Measurements from ENCODE around the genes AQP7B, MAL and ZNF514.

DNA sequence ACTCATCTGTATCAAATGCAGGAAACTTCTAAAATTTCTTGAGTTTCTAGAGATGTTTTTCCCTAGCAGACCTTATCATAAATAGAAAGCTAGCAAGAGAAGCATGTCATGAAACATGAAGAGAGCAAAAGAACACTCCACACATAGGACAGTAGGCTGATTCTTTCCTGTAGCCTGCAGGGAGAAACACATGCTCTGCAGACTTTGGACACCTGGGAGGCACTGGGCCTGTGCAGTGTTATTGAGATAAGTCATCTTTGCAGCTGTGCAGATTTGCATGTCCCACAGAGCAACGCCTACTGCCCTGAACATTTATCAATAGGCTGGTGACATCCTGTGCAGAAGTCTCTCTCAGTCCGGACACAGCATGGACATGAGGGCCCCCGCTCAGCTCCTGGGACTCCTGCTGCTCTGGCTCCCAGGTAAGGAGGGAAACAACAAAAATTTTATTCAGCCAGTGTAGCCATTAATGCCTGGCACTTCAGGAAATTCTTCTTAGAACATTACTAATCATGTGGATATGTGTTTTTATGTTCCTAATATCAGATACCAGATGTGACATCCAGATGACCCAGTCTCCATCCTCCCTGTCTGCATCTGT, 1277.1 kb downstream of the RPIA start:
- PRO-cap, result no peak
- RAMPAGE, long total RNA, 4 experiments, result no peak in any of the 4 experiments

DNA sequence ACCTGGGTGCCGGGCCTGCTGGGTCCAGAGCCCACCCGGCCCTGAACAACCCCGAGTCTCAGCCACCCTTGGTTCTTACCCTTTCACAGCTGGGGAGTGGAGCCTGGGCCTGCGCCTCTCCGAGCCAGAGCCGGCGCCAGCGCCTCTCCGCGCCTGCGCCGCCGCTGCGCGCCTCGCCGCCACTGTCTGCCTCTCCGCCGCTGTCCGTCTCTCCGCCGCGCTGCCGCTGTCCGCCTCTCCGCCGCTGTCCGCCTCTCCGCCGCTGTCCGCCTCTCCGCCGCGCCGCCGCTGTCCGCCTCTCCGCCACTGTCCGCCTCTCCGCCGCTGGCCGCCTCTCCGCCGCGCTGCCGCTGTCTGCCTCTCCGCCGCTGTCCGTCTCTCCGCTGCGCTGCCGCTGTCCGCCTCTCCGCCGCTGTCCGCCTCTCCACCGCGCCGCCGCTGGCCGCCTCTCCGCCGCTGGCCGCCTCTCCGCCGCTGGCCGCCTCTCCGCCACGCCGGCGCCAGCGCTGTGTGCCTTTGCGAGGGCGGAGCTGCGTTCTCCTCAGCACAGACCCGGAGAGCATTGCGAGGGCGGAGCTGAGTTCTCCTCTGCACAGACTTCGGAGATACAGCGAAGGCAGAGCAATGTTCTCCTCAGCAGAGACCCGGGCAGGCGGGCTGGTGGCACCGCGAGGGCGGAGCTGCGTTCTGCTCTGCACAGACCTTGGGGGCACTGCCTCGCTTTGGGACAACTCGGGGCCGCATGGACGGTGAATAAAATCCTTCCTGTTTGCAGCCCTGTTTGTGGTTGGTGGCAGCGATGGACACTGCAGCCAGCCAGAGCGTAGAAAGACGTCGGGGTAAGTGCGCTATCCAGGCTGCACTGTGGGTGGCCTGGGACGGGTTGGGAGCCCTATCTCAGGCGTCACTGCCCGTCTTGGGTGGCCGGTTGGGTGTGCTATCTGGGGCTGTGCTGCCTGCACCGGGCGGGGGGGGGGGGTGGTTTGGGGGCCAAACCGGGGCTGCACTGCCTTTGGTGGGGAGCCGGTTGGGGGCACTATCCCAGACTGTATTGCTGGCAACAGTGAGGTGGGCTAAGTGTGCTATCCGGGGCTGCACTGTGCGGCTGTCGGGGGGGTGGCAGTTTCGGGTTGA, 1553.8 kb downstream of the RPIA start:
- PRO-cap, result no peak
- RAMPAGE, long total RNA, 4 experiments, result no peak in any of the 4 experiments

- PRO-cap, result no peak
- RAMPAGE, long total RNA, 4 experiments, result start-site peak on the plus strand in 4 of 4 experiments, at chr2:94587134-94587330 at its widest, 46 to 757 reads per replicate; start-site peak on the minus strand in 3 of 4 experiments, at chr2:94586938-94587138 at its widest, 6 to 12 reads per replicate
These were observed at the start of gene AQP7B for GRCh38 chr2:94586855-94587547. Gene AQP7B (plus strand): TSS chr2:94587311.

GRCh38 chr2:94857195-94857708, 14.0 kb upstream of the TEKT4 start:
- PRO-cap, result no peak
- RAMPAGE, long total RNA, 4 experiments, result no peak in any of the 4 experiments

DNA sequence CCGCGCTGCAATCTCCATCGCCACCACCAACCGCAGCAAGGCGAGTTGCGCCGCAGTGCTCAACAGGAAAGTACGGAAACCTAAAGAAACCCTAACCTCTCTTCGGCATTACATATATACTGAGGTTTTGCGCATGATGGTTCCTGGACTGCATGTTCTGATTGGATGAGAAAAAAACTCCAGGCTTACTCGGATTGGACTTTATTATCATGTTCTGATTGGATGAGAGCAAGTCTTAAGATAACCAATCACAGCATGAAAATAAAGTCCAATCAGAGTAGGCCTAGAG, 75.9 kb downstream of the TEKT4 start:
- PRO-cap, result no peak
- RAMPAGE, long total RNA, 4 experiments, result no peak in any of the 4 experiments

- PRO-cap, result no peak
- RAMPAGE, long total RNA, 4 experiments, result no peak in any of the 4 experiments
These were observed at the start of gene MAL for GRCh38 chr2:95025486-95025884. Gene MAL (plus strand): TSS chr2:95025708.

GRCh38 chr2:95043231-95043745, 17.8 kb downstream of the MAL start:
- PRO-cap, result no peak
- RAMPAGE, long total RNA, 4 experiments, result no peak in any of the 4 experiments

DNA sequence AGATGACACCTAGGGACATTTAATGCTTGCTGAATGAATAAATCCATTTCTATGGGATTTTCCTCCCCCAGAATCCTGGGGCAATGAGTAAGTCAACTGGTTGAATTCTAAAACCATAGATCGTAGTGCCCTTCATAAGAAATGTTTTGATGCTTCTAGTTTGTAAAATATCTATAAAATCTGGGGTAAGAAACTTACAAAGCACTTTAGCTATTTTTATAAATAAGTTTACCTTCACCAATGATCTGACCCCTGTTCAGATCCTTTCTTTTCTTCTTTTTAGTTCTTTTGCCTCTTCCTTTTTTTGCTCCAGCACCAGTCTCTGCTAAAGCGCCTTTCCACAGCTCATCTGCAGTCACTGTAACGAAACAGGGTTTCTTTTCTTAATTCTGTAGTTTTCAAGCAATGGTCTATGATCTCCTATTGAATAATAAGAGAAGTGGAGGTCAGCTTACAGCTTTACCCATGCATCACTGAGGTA, 11.9 kb downstream of the MRPS5 start:
- PRO-cap, result no peak
- RAMPAGE, long total RNA, 4 experiments, result no peak in any of the 4 experiments

DNA sequence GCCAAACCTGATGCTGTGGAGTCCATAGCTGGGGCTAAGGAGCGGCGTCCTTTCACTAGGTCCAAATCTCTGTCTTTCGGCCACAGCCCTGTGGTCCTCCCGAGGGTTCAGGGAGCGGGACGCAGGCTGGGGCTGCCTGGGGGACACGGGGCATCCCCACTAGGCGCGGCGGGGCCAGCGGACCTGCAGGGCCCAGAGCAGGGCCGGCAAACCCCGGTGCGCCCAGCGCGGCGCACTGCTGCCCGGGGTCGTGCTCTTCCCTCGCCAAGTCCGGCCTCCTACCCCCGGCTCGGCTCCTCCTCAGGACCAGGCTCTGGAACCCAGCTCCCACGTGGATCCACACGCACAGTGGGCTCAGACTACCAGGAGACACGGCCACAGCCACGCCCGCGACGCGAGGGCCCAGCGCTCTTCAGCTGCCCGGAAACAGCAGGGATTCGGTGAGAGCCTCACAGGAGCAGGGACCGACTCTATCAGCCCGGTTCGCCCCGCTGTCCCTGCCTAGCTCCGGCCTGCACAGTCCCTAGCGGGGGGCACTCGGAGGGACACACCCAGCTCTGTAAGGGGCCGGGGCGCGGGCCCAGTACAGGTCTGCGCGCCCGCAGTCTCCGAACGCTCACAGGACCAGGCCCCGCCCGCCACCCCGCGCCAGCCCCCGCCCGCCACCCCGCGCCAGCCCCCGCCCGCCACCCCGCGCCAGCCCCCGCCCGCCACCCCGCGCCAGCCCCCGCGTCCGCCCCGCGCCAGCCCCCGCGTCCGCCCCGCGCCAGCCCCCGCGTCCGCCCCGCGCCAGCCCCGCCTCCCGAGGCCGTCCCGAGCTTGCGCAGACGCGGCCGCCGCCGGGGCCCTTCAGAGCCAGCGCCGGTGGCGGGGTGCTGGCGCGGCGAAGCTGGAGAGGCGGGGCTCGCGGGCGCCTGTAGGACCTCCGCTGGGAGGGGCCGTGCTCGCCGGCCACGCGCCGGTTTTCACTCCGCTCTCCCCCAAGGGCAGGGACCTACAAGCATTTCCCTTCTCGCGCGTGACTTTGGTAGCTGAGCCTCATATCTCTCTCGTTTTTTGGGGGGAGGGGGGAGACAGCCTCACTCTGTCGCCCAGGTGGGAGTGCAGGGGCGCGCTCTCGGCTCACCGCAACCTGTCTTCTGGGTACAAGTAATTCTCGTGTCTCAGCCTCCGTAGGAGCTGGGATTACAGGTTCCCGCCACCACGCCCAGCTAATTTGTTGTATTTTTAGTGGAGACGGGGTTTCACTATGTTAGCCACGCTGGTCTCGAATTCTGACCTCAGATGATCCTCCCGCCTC, at the start of gene ZNF514:
TSS of gene ZNF514 (minus strand) at position 891 of the 1,300 bp plus-strand sequence.
- PRO-cap, result no peak
- RAMPAGE, long total RNA, 4 experiments, result no peak in any of the 4 experiments

DNA sequence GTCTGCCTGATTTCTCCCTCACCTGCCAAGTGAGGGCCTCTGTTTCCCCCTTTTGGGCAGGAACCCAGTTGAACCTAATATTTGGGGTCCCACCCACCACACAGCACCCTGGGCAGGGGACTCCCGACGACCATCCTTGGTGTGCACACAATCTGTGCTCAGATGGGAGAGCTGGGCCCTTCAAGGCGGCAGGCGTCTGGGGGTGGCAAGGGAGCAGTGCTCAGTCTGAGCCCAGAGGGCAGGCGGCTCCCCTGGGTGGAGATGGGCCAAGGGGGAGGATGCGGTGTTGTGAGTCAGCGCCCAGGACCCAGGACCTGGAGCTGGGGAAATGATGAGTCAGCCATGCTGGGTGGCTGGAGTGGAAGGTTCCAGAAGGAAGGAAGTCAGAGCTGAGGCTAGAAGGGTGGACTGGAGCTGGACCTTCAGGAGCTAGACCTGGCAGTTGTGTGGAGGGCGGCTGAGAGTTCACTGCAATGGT, 3.8 kb downstream of the PROM2 start:
- PRO-cap, result no peak
- RAMPAGE, long total RNA, 4 experiments, result no peak in any of the 4 experiments

- PRO-cap, result no peak
- RAMPAGE, long total RNA, 4 experiments, result no peak in any of the 4 experiments
These were observed 13.4 kb upstream of the FAHD2A start for GRCh38 chr2:95389084-95389561.

- PRO-cap, result no peak
- RAMPAGE, long total RNA, 4 experiments, result no peak in any of the 4 experiments
These were observed 74.0 kb downstream of the TRIM43 start for GRCh38 chr2:95665619-95666375.

DNA sequence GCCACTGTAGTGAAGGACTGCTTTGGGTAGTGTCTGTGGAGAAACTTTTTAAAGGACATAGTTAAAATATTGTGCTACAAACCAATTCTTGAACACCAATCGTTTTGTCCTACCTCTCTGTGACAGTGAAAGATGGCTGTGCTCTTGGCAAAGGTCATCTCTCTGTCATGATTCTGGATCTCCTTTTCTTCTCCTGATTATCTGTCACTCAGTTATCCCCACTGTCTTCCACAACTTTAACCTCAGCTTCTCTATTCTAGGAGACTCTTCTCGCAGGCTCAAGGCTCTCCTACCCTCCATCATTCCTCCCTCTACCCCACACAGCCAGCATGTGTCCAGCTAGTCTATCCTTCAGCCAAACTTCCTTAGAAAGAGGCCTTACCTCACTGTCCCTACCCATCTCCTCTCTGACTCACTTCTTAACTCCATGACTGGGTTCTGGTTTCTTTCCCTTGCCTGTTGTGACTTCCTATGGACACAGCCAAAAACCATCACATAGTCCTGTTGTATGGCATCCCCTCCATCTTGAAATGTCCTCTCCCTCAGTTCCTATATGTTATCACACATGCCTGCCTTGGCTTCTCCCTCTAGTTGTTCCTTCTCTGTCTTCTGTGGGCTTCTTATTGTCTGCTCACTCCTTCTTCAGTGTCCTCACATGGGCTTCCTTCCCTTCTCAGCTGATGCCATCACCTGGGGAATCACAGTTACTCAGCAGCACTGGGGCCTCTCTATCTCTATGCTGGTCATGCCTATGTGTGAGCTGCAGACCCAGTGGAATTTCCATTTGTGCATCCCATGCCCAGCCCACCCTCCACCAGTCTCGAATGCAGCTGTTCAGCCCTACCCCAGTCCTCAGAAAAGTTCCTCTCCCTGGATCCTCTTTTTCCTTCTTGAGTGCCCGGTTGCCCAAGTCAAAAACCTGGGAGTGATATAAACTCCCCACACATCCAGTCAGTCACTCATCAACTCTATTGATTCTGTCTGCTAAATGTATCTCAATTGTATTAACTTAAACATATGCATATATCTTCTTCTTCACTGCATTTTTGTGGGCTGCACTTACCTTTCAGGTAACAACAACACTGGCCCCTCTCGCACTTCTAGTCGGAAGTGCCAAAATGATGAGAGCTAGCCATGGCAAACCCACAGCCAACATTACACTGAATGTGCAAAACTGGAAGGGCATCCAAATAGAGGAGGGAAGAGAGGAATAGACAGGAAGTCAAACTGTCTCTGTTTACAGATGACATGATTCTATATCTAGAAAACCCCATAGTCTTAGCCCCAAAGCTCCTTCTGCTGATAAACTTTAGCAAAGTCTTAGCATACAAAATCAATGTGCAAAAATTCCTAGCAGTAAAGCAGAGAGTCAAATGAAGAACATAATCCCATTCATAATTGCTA, 177.0 kb downstream of the ANKRD36C start:
- PRO-cap, result no peak
- RAMPAGE, long total RNA, 4 experiments, result no peak in any of the 4 experiments

- PRO-cap, result no peak
- RAMPAGE, long total RNA, 4 experiments, result no peak in any of the 4 experiments
These were observed 152.8 kb downstream of the ANKRD36C start for GRCh38 chr2:95838832-95839276.

GRCh38 chr2:95883723-95884659, 107.6 kb downstream of the ANKRD36C start:
- PRO-cap, result no peak
- RAMPAGE, long total RNA, 4 experiments, result no peak in any of the 4 experiments

DNA sequence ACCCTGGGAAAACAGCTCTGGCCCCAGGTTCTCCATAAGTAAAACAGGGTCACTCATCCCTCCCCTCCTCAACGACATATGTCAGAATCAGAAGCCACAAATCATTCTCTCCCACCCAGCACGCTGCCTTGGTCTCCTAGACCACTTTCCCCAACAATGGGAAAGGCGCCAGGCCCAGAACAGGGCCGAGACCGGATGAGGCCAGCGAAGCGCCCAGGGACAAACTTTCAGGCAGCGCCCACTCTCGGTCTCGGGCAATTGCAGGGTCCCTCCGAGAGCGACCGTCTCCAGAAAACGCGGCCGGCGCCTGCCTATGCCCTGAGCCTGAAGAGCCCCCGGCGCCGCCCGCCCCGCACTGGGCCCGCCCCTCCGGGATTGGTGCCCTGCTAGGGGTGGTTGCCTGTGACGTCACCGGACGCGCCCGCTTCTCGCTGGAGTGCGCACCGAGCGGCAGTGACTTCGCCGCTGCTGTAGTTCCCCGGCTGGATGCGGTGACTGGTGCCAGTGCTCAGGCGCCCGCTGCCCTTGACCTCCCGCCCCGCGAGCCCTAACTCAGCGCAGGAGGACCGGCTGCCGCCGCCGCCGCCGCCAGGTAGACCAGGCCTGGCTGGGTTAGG, 18.6 kb upstream of the ANKRD36C start:
- PRO-cap, result no peak
- RAMPAGE, long total RNA, 4 experiments, result start-site peak on the plus strand in 1 of 4 experiments, centred at position 410 of the sequence, 19 reads per replicate

DNA sequence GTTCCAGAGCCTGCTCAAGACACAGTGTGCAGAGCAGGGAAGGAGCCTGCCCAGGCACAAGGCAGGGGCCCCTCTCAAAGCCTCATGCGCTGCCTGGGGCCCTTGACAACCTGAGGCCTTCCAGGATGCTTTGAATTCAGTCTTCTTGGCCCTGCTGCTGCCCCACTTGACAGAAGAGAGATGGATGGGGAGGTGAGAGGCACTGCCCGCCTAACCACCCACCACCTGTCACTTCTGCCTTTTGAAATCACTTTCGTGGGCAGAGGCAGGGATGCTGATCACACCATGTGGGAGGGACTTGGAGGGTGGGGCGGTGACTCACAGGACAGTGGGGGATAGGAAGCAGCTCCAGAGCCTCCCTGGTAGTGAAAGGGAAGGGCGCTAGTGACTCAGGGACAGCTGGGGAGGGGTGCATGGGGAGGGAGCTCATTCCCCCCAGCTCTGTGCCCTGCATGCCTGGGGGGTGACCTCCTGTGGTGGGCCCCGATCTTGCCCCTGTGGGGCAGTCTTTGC, 28.3 kb upstream of the GPAT2 start:
- PRO-cap, result no peak
- RAMPAGE, long total RNA, 4 experiments, result no peak in any of the 4 experiments

DNA sequence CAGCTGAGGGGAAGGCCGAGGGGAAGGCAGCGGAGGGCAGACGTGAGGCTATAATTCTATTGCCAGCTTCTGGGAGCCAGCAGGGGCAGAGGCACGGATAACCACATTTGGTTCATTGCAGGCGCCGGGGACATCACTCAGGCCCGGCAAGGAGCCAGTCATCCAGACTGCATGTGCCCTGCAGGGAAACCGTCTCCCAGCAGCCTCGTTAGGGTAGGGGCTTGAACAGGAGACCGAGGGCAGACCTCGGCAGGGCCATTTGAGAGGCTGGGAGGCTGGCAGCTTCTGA, 24.9 kb downstream of the ADRA2B start:
- PRO-cap, result no peak
- RAMPAGE, long total RNA, 4 experiments, result no peak in any of the 4 experiments

- PRO-cap, result no peak
- RAMPAGE, long total RNA, 4 experiments, result no peak in any of the 4 experiments
These were observed 3.9 kb downstream of the ADRA2B start for GRCh38 chr2:96112495-96112846.

- PRO-cap, result no peak
- RAMPAGE, long total RNA, 4 experiments, result no peak in any of the 4 experiments
These were observed 3.2 kb downstream of the DUSP2 start for GRCh38 chr2:96141940-96142522.